Measurements from ENCODE around the genes TRIM73 and SPDYE16.

GRCh38 chr7:75395544-75395821 is at the start of gene TRIM73:
Gene TRIM73 (plus strand): TSS chr7:75395629.
- PRO-cap = no peak

DNA sequence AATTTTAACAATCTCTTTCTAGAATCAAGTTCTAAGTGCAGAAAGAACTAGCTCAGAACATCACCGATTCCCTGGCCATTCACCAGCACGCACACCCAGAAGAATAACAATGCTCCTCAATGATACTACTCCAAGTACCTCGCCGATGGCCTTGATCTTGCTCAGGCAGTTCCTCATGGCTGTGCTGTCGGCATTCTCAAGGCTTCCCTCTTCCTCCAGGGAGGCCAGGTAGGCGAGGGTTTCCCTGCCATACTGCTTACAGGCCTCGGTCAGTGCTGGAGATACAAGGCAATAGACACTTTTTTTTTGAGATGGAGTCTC is 61.2 kb downstream of the SPDYE5 start:
- PRO-cap = no peak

GRCh38 chr7:75559577-75560306 is 67.6 kb downstream of the SPDYE5 start:
- PRO-cap = no peak

DNA sequence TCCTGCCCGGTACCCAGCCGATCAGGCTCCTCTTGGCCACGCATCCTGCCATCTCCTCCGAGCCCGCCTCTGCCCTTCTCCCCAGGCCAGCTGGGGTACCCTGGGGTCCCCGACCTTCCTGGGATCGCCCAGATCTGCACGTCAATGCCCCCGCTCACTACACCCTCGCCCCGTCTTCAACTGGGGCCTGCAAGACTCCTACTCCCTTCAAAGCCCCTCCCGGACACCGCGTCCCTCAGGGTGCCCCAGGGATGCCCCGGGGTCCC is 283 bp downstream of the HIP1 start:
- PRO-cap = no peak

- PRO-cap = bidirectional peak, plus-strand start at chr7:76073577, minus-strand start at chr7:76073396
These were observed 25.4 kb downstream of the MDH2 start for GRCh38 chr7:76073241-76073859.

GRCh38 chr7:76250964-76251194 is 49.2 kb downstream of the SRRM3 start:
- PRO-cap = no peak

DNA sequence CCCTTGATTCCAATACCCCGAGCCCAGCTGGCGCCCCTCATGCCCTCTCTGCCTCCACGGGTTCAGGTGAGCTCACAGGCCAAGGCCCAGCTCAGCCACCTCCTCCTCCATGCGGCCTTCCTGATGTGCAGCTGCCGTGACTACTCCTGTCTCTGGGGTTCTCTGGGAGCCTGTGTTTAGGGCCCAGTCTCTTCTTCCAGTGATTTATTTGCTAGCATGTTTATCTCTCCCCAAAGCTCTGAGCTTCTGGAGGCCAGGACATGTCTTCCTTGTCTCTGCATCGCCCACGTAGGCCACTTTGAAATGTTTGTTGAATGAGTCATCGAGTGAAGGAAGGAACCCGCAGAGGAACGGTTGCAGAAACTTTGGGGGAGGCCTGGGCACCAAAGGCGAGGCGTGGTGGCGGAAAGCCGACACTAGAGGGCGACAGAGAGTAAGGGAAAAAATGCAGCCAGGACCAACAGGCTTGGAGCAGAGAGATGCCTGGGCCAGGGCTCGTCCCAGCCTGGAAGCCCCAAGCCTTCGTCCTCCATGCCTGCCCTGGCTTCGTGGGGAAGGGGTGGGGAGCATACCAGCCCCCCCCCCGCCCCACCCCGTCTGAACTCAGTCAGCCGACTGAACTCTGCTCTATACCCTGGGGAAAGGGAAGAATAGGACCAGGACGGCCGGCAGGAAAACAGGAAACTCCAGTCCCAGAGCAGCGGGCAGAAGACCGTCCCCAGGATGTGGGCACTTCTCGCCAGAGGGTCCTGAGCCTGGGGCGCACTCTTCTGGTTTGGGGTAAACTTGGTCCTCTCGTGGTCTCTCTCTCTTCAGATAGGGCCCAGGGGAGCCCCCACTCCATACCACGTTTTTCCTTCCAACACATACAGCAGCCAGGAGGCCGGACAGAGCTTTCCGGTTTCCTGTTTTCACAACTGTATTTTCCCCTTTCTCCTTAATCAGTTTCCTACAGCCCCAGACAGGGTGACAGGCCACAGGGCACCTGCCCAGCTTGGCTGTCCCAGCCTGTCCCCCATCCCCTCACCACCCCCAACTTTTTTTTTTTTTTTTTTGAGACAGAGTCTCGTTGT is 10.8 kb upstream of the HSPB1 start:
- PRO-cap = bidirectional peak, plus-strand start at position 448 of the sequence, minus-strand start at position 300 of the sequence

GRCh38 chr7:76333527-76334123 is 25.2 kb downstream of the YWHAG start:
- PRO-cap = no peak

- PRO-cap = no peak
These were observed 7.4 kb downstream of the YWHAG start for GRCh38 chr7:76351216-76351910.

- PRO-cap = no peak
These were observed at the start of gene SPDYE16 for GRCh38 chr7:76543245-76543547. Gene SPDYE16 (minus strand): TSS chr7:76543297.

DNA sequence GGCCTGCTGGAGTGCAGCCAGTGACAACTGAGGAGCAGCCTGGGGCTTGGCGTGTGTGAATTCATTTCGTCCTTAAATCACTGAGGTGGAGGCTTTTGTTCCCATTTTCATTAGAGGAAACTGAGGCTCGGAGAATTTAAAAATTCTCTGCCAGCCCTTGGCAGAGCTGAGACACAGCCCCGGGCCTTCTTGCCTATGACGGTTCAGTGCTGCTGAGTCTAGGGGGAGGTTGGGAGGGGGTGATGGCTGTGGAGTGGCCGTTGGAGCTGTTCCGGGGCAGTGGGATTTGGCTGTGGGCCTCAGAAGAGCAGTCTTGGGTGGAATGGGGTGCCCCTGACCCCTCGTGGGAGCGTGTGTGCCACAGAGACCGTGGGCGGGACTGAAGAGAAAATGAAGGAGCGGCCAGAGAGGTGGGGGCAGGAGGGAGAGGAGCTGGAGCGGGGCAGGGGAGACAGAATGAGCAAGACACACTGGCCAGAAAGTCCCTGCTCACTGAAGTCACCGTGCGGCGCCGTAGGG is 40.1 kb downstream of the SPDYE17 start:
- PRO-cap = no peak

GRCh38 chr7:77219502-77220021 is 19.9 kb upstream of the FGL2 start:
- PRO-cap = no peak

GRCh38 chr7:77223384-77224099 is 23.9 kb upstream of the FGL2 start:
- PRO-cap = no peak

- PRO-cap = no peak
These were observed 44.9 kb upstream of the FGL2 start for GRCh38 chr7:77244405-77244990.

GRCh38 chr7:77692102-77692592 is 4.1 kb upstream of the RSBN1L start:
- PRO-cap = no peak

DNA sequence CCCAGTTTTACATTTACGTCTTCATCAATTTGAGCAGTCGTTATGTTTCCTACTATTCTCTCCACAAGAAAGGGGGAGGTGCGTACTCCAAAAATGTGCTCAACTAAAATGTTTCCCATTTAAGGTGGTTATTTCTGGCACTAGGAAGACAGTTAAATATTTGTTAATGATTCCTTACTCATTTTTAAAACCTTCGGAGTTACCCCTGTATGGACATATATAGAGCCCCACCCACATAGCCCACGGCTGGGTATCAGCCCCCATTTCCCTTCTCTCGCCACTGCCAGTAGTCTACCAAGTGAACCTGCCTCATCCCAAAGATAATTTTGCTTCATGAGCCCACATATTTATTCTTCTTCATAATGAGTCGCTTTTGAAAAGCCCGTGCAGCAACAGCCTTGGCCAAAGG is 719 bp downstream of the TMEM60 start:
- PRO-cap = no peak

DNA sequence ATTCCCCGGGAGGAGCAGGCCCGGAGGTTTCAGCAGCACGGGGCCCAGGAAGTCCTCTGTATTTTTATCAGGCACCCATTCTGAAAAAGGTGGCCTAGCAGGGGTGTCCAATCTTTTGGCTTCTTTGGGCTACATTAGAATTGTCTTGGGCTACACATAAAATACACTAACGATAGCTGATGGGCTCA is 222.0 kb upstream of the TMEM60 start:
- PRO-cap = no peak

DNA sequence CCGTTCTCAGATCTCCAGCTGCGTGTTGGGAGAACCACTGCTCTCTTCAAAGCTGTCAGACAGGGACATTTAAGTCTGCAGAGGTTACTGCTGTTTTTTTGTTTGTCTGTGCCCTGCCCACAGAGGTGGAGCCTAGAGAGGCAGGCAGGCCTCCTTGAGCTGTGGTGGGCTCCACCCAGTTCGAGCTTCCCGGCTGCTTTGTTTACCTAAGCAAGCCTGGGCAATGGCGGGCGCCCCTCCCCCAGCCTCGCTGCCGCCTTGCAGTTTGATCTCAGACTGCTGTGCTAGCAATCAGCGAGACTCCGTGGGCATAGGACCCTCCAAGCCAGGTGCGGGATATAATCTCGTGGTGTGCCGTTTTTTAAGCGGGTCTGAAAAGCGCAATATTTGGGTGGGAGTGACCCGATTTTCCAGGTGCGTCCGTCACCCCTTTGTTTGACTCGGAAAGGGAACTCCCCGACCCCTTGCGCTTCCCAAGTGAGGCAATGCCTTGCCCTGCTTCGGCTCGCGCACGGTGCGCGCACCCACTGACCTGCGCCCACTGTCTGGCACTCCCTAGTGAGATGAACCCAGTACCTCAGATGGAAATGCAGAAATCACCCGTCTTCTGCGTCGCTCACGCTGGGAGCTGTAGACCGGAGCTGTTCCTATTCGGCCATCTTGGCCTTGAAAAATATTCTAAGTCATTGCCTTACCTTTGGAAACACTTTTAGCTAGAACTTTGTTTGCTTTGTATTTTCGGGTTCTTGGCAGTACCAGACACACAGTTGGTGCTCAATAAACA is 218.1 kb downstream of the MAGI2 start:
- PRO-cap = bidirectional peak, plus-strand start at position 287 of the sequence, minus-strand start at position 71 of the sequence; unidirectional peak, minus-strand start at position 674 of the sequence

GRCh38 chr7:80188971-80189455 is 54.4 kb downstream of the GNAI1 start:
- PRO-cap = no peak

GRCh38 chr7:80210470-80210780 is 75.8 kb downstream of the GNAI1 start:
- PRO-cap = no peak

All from WTC11 (cell line).